Mammary epithelial cell (primary cell): ENCODE measurements around a stretch of chr6.

GRCh38 chr6:165846239-165846674 is 183.2 kb upstream of the PDE10A start:
- CAGE, long polyA plus RNA = no peak
- RRBS = no CpG with 5 or more reads among the region's 12 CpGs

GRCh38 chr6:165985716-165986516 is 181.7 kb downstream of the TBXT start:
- CAGE, long polyA plus RNA = no peak
- RRBS = no CpG with 5 or more reads among the region's 18 CpGs

- CAGE, long polyA plus RNA = no peak
- RRBS = 3% methylated on average over 5 of the region's 30 CpGs
Observed at GRCh38 chr6:166005150-166005942, 162.3 kb downstream of the TBXT start.

GRCh38 chr6:166306652-166307614 is 1.3 kb downstream of the PRR18 start:
- CAGE, long polyA plus RNA = no peak
- RRBS = 21% methylated on average over 31 of the region's 91 CpGs

GRCh38 chr6:166383050-166384233 is 702 bp upstream of the MPC1 start:
- CAGE, long polyA plus RNA = no peak
- RRBS = 5% methylated on average over 14 of the region's 95 CpGs

DNA sequence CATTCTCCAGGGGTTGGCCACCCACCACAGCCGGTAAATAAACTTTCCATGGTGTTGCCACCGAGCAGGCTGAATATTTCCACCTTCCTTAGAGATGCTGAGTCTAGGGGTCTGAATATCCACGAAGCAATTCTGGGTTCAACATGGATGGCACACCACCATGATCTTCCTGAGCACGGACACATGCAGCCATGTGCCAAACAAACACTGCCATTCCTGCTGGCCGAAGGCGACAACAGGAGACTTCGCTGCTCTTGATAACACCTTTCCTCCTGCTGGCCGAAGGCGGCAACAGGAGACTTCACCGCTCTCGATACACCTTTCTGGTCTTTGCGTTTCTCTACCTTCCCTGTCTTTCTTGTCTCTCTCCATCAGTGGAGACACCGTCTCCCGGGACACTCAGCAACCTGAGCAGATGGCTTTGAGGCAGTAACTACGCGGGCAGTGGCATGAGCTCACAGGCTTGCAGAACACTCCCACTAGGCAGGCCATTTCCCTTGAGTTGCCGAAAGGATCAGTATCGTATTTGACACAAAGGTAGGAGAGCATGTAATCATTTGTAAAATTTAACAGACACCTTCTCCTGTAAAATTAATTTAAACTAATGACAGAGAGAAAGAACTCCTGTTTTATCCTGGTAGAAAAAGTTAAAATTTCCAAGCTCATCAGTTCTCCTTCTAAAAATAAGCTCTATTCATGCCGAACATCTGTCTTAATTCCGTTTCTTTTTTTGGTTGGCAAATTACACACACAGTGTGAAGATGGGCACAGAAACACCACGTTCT is 55.0 kb upstream of the MPC1 start:
- CAGE, long polyA plus RNA = no peak
- RRBS = no CpG with 5 or more reads among the region's 21 CpGs

DNA sequence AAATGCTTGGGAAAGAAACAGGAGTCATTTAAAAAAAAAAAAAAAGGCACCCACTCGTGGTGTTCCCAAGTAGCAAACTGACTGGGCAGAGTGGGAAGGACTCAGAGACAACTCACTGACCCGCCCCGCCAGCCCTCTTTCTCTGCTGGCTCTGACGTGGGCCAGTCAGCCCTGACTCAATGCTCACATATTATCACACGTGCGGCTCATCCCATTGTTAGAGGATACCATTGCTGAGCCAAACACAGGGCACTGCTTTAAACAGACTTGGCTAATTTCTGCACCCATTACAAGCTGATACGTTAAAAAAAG is 33.0 kb downstream of the RAMACL start:
- CAGE, long polyA plus RNA = no peak
- RRBS = no CpG with 5 or more reads among the region's 7 CpGs

GRCh38 chr6:166612657-166613505 is 14.2 kb downstream of the RPS6KA2 start:
- CAGE, long polyA plus RNA = no peak
- RRBS = no CpG with 5 or more reads among the region's 15 CpGs

- CAGE, long polyA plus RNA = no peak
- RRBS = no CpG with 5 or more reads among the region's 15 CpGs
Observed at GRCh38 chr6:166658019-166658574, 31.0 kb upstream of the RPS6KA2 start.

DNA sequence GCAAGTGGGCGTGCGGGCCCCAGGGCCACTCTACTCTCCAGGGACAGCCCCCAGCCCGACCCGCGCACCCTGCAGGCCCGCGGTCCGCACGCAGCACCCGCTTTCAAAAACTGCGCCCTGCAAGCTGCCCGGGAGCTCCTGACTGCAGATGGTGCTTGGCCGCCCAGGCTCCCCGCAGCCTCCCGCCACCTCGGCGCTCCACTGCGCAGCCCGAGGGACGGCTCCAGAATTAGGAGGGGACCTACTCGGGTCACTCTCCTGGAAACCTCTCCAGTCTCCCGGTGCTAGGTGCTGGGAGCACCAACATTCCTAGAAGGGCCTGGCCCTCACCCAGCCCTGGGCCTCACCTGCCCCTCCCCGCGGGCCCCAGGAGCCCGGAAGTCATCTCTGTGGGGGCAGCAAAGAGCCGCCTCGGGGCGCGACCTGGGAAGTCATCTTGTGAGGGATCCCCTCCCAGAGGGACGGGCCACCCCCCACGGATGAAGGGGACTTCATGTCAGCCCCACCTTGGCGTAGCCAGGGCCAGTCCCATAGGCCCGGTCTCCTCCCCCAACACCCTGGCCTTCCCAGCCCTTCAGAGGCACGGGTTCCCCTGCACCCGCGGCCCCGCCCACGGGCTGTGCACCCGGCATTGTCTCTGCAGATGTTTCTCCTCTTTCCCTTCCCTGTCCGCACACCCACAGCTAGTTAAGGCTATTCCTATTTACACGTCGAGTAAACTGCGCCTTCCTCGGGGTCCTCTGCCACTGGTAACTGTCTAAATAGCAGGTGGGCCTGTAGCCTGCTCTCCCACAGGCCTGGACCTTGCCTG is 736 bp upstream of the RNASET2 start:
- CAGE, long polyA plus RNA = no peak
- RRBS = 10% methylated on average over 10 of the region's 44 CpGs

DNA sequence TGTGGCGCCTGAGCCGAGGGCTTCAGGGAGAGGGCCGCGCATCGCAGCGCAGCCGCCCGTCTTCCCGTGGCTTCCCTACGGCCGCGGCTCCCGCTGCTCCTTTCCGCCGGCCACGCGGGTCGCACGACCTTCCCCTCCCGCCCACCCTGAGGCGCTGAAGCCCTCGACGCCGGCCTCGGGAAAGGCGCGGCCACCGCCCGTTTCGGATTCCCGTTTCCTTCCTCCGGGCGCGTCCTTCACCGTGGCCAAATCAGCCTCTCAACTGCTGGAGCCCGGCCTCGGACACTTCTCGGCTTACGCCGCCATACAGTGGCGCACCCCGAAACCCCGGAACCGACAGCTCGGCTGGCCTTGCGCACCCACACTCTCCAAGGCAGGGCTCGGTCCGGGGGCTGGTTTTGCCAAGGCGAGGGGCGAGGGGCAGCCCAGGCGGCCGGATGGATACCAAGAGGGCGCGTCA is 1.1 kb upstream of the CEP43 start:
- CAGE, long polyA plus RNA = no peak
- RRBS = 1% methylated on average over 35 of the region's 54 CpGs

DNA sequence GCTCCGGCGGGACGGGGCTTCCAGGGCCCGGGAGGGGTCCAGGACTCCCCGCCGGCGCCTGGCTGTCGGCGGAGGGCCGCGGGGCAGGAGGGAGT is 815 bp upstream of the CEP43 start:
- CAGE, long polyA plus RNA = no peak
- RRBS = no CpG with 5 or more reads among the region's 11 CpGs

GRCh38 chr6:167041204-167041743 is 42.1 kb downstream of the CEP43 start:
- CAGE, long polyA plus RNA = no peak
- RRBS = no CpG with 5 or more reads among the region's 5 CpGs

- CAGE, long polyA plus RNA = no peak
- RRBS = no CpG with 5 or more reads among the region's 18 CpGs
Observed at GRCh38 chr6:167092487-167093207, 30.2 kb upstream of the CCR6 start.

- CAGE, long polyA plus RNA = no peak
- RRBS = no CpG with 5 or more reads among the region's 7 CpGs
Observed at GRCh38 chr6:167121350-167121828, 1.5 kb upstream of the CCR6 start.

- CAGE, long polyA plus RNA = no peak
- RRBS = no CpG with 5 or more reads among the region's 17 CpGs
Observed at GRCh38 chr6:167157483-167157911, 283 bp downstream of the GPR31 start.

DNA sequence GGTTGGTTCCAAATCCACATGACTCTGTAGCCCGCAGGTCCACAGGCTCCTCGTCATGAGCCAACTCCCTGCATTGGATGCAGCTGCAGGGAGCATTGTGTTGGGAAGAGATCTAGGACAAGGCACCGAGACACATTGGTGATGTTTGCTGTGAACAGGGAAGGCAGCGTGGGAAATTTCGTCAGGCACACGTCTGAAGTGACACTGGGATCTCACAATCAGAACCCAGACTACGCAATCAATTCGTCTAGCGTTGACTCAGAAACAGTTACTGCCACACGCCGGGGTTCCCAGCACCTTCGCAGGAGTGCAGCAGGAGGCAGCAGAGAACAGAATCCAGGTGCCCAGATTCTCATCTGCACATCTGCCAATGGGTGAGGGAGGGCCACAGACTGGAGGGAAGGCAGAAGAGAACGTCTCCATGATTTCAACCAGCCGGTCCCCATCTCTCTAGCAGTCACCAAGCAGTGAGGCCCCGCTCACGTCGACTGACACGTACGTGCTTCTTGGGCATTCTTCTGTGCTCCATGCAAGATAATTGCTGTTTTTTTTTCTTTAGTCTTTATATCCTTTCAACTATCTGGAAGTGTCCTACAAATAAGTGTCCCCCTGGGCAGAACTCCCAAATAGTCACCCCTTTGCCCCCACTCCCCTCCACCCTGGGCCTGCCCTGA is 177.1 kb downstream of the TTLL2 start:
- CAGE, long polyA plus RNA = no peak
- RRBS = no CpG with 5 or more reads among the region's 19 CpGs

DNA sequence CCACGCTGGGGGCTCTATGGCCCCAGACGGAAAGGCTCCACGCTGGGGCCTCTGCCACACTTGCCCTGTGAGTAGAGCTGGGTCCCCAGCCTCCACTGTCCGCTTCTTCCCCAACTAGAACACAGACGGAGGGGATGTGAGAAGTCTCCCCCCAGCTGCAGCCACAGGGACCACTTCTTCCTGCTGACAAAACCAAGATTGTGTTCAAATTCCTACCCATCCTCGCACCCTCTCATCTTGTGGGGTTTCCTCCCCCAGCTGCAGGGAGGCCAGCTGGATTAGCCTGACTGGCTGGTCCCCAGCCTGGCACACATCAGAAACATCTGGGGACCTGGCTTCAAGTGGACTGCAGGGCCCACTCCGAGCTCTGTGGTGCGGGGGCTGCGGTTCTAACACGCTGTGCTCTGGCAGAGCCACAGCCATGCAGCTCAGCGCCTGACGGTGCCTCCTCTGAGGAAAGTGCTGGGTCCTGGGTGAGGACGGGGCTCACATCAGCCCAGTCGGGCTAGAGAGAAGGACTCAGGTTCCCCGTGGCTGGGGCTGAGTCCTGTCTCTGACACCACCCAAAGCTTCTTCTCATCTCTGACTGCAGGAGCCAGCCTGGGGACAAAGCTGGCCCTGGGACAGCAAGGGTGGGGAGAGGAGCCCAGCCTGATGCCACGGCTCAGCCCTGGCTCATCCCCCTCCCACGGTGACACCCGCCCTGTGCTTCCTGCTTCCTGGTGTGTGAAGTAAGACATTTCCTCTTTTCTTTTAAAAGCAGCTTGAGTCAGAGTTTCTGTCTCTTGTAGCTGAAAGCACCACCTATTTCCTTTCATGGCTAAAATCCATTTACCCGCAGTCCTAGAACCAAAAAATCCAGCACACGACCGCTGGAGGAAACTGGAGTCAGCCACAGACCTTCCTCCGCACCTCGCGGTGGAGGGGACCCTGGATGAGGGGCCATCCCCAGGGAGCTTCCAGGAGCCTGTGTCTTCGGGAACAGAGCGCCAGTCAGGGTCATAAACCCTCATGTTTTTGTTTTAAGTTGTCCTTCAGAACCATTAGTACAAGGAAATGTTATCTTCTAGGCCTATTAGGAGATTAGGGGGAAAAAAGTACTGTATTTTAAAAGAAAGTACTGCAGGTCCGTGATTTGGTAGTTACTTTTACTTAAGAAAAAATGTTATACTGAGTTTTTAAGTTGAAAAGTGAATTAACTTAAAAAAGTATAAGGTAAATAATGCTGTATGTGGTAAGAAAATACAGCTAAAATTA is 127.4 kb upstream of the AFDN start:
- CAGE, long polyA plus RNA = no peak
- RRBS = no CpG with 5 or more reads among the region's 27 CpGs

GRCh38 chr6:167787750-167788178 is 38.9 kb upstream of the AFDN start:
- CAGE, long polyA plus RNA = no peak
- RRBS = no CpG with 5 or more reads among the region's 11 CpGs

DNA sequence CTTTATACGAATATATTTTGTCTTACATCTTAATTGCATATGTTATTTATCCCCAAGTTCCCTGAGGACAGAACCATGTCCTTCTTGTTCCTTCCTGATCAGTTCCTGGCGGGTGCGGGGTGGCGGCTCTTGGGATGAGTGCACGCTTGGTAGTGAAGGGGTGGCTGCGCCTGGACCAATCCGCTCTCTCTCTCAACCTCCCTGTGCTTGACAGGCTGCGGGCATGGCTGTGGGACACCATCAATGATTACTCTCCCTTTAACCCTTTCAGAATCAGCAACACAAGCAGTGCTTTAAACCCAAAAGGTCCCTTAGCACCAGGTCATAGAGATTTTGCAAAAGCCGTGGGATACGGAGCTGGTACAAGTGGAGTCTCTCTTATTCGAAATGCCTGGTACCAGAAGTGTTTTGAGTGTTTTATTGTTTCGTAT is 34.6 kb upstream of the AFDN start:
- CAGE, long polyA plus RNA = no peak
- RRBS = no CpG with 5 or more reads among the region's 12 CpGs